ENCODE results near the gene CD160.

DNA sequence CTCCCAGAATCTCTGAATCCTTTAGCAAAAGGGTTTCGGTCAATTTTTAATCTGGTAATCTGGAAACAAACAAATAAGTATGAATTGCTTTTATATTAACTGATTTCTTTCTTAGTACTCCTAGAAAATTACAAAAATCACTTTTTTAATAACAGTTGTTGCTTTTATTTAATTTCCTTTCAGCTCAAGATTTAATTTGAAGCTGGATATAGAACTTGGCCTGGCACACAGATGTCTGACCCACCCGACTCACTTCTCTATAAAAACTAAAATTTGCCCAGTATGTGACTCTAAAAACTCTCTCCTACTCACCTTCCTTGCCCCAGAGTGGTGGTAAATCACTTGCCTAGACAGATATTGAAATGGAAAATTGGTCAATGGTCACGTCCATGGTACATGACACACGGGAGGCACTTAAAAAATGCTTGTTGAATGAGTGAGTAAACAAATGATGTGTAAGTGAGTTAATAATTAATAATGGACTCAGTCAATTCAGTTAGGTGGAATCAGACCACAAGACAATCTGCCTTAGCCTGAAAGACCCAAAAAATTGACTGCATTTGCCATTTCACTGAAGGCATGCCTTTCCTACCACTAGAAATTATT, 73.9 kb downstream of the TBX15 start:
- RRBS, result no CpG with 5 or more reads among the region's 4 CpGs

DNA sequence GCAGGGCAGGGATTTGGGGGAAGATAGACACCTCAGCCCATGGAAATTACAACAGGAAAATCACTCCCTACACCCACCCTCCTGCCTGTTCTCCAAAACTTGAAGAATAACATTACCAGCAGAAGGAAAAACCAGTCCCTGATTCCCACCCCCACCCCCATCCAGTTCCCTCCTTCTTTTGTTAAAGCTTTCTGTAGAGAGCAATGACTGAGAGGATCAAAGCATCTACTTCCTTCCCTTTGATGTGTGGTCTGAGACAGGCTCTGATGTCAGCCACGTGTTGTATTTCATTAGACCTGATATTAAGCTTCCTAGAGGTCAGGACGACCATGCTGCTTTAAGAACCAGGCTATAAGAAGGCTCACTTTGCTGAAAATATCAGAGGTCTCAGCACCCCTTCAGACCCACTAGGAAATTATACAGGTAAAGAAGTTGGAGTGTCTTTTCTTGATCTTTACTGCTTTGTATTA, 73.8 kb upstream of the HAO2 start:
- RRBS, result no CpG with 5 or more reads among the region's 2 CpGs

DNA sequence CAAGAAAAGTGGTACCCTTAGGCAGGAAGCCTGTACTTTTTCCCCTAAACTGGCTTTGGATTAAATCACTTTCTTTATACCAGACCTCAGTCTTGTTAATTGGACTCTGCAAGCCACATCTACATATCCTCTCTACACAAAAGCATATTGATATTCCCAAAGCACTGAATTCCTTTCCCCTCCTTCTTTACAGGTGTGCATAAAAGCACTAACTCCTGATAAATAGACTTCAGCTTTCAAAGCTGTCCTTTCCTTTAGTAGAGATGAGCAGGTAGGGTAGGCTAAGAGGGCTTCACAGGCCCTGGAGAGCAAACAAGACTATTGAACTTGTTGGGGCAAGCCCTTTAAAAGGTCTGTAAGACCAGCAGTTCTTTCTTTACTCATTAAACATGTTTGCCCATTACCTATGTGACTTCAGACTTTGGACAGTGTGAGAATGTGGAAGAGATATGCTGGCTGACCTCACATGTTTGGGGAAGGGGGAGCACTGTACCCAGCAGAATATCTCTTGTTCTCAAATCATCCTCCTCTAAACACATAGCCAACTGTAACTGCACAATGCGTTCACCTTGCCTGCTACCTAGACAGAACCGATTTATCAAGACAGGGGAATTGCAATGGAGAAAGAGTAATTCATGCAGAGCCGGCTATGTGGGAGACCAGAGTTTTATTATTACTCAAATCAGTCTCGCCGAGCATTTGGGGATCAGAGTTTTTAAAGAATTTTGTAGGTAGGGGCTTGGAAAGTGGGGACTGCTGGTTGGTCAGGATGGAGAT, 27.2 kb upstream of the HAO2 start:
- RRBS, result no CpG with 5 or more reads among the region's 5 CpGs

GRCh38 chr1:119604972-119605419, 43.1 kb downstream of the ZNF697 start:
- RRBS, result no CpG with 5 or more reads among the region's 8 CpGs

GRCh38 chr1:119767953-119768617, 620 bp downstream of the HMGCS2 start:
- RRBS, result no CpG with 5 or more reads among the region's 2 CpGs

DNA sequence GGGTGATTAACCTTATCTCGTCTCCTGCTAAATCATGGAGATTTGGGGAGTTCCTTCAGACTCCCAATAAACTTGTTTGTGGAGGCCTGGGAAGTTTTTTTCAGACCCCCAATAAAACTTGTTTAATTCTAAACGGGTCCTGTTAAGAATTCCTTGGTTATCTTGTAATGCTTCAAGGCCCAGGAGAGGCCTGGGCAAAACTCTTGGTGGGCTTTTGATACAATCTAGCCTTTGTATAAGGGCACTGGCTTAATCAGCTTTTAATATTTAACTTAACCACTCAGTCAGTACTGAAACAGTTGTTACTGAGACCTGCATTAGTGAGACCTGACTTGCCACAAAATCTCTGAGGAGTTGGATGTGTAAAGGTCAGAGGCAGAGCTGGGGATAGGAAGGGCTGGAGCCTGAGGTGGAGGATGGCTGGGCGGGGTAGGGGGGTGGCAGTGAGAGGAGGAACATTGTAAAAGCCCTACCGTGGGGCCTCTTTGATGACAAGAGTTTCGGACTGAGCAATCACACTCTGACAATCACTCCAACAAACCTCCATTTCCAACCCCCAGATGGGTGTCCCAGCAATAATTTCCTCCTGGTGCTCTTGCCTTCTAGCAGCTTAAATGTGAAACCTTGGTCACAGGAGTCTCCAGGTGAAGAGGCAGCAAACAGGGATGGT, 6.3 kb upstream of the HMGCS2 start:
- RRBS, result no CpG with 5 or more reads among the region's 5 CpGs

DNA sequence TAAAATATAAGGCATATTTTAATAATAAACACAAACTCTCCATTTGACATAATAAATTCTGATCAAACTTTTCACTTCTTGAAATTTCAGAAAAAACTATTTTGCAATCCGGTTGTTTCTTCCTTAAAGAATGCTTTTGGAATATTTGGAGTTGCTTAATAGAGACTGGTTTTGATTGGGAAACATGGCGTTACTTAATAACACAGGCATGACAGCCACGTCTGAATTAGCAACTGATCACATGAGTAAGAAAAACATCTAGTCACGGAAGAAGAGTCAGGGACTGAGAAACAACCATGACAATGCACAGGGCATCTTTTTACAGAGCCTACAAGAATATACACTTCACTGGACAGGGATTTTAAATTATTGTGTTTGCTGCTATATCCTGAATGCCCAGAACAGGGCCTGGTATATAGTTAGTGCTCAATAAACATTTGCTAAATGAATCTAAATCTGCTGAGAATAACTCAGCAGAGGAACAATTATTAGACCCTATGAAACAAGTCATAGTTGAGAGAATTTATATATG, 18.2 kb downstream of the SEC22B start:
- RRBS, result no CpG with 5 or more reads among the region's 4 CpGs

DNA sequence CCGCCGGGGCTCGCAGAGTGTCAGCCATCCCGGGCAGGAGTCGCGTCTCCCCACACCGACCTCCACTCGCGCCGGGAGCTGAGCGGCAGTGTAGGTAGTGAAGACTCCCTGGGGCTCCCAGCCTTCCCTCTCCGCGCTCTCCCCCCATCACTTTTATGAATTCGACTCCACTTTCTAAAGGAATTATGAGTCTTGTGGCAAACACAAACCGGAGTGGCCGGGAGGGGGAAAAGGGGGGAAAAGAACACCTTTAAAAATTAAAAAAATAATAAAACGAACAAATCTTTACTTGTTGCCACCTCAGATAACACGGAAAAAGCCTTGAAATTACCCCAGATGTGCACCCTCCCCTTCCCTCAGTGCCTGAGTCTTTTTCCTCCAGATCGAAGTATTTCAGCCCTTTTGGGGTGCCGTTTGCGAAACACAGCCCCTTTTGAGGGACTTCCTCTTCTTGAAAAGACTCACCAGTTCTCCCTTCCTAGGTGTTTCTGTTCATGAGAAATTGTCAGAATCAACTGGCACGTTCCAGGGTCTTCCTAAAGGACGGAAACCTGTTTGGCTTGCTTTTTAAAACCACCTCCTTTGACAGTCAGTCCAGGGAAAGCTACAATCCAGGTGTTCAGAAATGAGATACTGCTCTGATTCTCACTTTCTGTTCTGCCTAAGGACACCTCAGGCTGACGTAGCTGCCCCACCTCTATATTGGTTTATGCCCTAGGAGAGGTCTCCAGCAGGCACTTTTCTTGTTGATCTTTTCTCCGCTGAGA, 72.3 kb upstream of the NBPF8 start:
- RRBS, result no CpG with 5 or more reads among the region's 25 CpGs

DNA sequence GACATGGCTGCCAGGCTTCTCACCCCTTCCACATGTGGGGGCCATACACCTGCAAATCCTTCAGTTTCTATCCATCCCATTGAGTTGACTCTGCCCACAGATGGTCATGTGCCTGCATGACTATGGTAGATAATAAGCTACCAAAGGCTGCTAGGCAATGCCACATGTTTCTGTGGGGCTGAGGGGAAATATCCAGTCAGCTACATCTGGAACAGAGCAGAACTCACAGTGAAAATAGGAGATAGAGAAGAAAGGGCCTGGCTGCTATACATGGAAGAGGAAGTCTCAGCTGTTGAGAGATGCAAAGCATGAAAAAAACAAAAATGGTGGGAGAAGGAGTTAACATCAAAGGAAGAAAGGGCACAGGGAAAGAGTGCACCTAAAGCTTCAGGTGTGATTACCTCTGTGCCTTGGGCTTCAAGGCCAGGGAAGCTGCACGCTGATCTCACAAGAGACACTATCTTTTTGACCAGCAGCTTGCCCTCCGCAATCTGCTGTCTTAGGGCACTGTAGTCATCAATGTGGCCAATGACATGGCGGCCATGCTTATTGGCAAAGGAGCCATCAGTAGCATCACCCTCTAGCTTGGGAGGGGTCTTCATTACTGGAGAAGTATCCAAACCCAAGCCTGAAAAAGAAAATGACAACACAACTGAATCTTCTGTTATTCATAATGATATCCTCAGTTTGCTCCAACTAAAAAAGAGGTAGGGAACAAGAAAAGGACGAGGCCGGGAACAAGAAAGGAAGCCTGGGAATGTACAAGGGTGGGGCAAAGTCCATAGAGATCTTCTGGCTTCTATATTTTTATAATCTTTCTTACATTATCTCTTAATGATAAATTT, 79.2 kb downstream of the NBPF8 start:
- RRBS, result no CpG with 5 or more reads among the region's 5 CpGs

DNA sequence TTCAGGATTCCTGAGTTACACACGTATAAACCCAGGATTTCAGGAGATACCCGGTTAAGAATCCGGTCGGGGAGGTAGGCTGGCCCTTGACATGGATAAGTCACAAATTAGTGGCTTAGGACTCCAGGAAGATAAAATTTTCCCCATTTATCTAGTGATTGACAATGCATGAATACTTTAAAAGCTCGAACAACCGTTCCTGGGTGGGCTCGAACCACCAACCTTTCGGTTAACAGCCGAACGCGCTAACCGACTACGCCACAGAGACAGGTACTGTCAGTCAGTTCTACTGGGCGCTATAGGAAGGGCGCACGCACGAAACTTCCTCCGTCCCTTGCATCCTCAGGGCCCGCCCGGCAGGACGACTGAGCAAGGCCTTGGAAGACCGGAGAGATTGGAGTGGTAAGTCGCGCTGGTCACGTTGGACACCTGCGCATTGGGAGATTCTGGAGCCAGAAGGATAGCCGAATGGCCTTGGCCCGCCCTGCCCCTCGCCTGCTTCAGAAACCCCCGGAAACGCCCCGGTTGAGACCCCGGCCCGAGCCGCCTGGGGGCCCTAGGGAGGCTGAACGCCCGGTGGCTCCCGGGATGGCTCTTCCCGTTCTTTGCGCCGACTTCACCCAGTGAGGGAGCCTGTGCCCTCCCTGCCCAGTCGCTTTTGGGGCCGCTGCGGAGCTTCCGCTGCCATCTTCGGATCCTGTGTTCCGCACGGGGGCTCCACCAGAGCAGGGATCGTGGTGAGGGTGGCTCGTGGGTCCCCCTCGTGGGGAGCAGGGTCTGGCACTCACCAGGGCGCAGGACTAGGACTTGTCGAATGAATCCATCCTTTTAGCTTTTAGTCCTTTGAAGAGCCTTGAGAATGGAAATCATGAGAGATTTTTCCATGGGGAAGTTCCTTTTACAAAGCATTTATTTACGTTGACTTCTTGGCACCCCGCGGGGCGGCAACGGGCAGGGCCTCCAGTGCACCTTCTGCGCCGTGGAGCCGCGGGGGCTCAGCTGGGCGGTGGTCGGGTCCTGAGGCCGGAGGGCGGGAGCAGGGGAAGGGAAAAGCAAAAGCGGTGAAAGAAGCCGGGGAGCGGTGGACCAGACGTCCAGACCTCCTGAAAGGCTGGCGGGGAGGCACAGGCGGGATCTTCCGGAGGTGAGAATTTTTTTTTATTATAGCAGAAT, 45.1 kb upstream of the PPIAL4A start:
- RRBS, result no CpG with 5 or more reads among the region's 73 CpGs

GRCh38 chr1:121051921-121052376, 132.2 kb downstream of the FAM72B start:
- RRBS, result no CpG with 5 or more reads among the region's 31 CpGs

DNA sequence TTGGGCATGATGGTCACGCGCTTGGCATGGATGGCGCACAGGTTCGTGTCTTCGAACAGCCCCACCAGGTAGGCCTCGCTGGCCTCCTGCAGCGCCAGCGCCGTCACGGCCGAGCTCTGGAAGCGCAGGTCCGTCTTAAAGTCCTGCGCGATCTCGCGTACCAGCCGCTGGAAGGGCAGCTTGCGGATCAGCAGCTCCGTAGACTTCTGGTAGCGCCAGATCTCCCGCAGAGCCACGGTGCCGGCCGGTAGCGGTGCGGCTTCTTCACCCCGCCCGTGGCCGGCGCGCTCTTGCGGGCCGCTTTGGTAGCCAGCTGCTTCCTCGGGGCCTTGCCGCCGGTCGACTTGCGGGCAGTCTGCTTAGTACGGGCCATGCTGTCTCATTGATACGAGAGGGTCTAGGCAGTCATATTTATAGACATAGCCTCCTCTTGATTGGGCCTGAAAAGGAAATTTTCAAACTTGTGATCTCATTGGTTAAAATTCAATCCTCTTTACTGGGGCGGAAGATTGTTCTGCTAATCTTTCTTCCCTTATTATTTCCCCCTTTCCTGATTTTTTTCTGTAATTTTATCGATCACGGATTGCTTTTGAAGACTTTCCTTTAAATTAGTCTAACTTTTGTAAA, 65.8 kb downstream of the FAM72B start:
- RRBS, result no CpG with 5 or more reads among the region's 44 CpGs

GRCh38 chr1:121185616-121186181, 924 bp downstream of the SRGAP2C start:
- RRBS, result no CpG with 5 or more reads among the region's 45 CpGs

GRCh38 chr1:121522247-121522517, 337.4 kb downstream of the SRGAP2C start:
- RRBS, result no CpG with 5 or more reads among the region's 3 CpGs

- RRBS, result no CpG with 5 or more reads among the region's 3 CpGs
These were observed 156.9 kb downstream of the H3-7 start for GRCh38 chr1:143748928-143749226.

DNA sequence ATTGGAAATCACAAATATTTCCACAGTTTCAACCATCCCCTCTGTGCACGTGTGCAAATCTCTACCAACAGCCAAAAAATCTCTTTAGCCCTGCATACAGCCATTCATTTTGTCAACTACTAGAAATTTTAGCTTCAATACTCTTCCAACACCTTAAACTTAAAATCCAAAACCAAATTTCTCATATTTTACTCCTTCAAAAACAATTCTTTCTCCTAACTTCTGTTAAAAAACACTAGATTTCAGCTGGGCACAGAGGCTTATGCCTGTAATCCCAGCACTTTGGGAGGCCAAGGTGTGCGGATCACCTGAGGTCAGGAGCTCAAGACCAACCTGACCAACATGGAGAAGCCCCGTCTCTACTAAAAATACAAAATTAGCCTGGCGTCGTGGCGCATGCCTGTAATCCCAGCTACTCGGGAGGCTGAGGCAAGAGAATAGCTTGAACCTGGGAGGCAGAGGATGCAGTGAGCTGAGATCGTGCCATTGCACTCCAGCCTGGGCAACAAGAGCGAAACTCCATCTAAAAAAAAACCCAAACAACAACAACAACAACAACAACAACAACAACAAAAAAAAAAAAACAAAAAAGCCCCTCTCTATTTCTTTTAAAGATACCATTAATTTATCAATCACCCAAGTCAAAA, 111.2 kb downstream of the SRGAP2B start:
- RRBS, result no CpG with 5 or more reads among the region's 9 CpGs

DNA sequence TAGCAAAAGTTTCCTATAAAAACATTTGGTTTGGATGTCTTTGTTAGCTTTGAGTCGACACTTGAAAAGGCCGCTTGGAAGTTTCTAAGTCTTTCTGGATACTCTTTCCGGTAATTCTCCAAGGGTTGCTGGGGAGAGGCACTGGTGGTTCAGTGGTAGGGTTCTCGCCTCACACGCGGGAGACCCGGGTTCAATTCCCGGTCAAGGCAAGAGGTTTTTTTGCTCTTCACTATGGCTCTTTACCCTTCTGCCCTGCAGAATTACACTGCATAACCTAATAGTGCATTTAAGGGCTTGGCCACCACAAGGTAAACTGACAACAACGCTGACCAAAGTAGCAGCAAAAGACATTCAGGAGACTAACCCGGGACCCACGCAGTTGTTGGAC, 65.2 kb downstream of the FAM72D start:
- RRBS, result no CpG with 5 or more reads among the region's 11 CpGs

- RRBS, result no CpG with 5 or more reads among the region's 5 CpGs
These were observed 52.7 kb downstream of the PPIAL4D start for GRCh38 chr1:145189220-145189646.

- RRBS, result no CpG with 5 or more reads among the region's 54 CpGs
These were observed 9.2 kb downstream of the PPIAL4D start for GRCh38 chr1:145232596-145233419.

DNA sequence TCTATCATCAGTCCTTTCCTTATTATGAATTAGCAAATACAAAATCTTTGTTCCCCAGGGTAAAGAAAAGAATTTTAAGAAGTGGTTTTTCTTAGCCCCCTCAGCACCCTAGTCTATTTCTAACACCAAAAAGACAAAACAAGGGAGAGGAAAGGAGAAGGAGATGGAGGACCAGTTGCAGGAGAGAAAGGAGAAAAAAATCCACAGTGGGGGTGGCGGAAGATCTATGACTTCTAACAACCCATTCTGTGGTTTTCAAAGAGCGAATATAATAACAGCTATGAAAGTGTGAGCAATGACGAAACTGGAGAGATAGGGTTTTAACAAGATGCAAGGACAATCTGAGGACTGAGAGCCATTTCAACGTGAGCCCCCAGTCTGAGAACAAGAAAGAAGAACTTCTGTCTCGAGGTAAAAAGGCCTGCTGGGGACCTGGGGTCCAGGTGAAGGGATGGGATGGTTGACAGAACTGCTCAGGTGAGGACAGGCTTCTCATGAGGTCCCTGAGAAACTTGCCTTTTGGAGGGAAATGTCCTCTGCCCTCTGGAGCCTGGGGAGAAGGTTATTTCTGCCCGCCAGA, at the start of gene CD160:
CD160 (plus strand) TSS at position 351 of the 580 bp plus-strand sequence.
- RRBS, result no CpG with 5 or more reads among the region's 6 CpGs